HepG2 (cell line): ENCODE measurements around a stretch of chr10.

- RRBS, 2 experiments: no CpG with 5 or more reads among the region's 7 CpGs
CAGE:
- cytosol, long polyA minus RNA: no peak
- cytosol, long polyA plus RNA: no peak
- long polyA plus RNA: no peak
- nucleus, long polyA minus RNA: no peak
- nucleus, long polyA plus RNA: no peak
Observed at GRCh38 chr10:62384037-62384705, 10.0 kb downstream of the ZNF365 start.

- RRBS, 2 experiments: 27 to 38% methylated on average over 10 of the region's 39 CpGs
CAGE:
- cytosol, long polyA minus RNA: no peak
- cytosol, long polyA plus RNA: no peak
- long polyA plus RNA: no peak
- nucleus, long polyA minus RNA: no peak
- nucleus, long polyA plus RNA: no peak
Observed at GRCh38 chr10:62815608-62816239, 442 bp downstream of the EGR2 start.

- RRBS, 2 experiments: no CpG with 5 or more reads among the region's 6 CpGs
CAGE:
- cytosol, long polyA minus RNA: no peak
- cytosol, long polyA plus RNA: no peak
- long polyA plus RNA: no peak
- nucleus, long polyA minus RNA: no peak
- nucleus, long polyA plus RNA: no peak
Observed at GRCh38 chr10:62911634-62912106, 95.5 kb upstream of the EGR2 start.

GRCh38 chr10:63207172-63207935 is 74.2 kb downstream of the NRBF2 start:
- RRBS, 2 experiments: no CpG with 5 or more reads among the region's 9 CpGs
CAGE:
- cytosol, long polyA minus RNA: no peak
- cytosol, long polyA plus RNA: no peak
- long polyA plus RNA: no peak
- nucleus, long polyA minus RNA: no peak
- nucleus, long polyA plus RNA: no peak

- RRBS, 2 experiments: no CpG with 5 or more reads among the region's 4 CpGs
CAGE:
- cytosol, long polyA minus RNA: no peak
- cytosol, long polyA plus RNA: no peak
- long polyA plus RNA: no peak
- nucleus, long polyA minus RNA: no peak
- nucleus, long polyA plus RNA: no peak
Observed at GRCh38 chr10:63213517-63214174, 80.5 kb downstream of the NRBF2 start.

- RRBS, 2 experiments: no CpG with 5 or more reads among the region's 13 CpGs
CAGE:
- cytosol, long polyA minus RNA: no peak
- cytosol, long polyA plus RNA: no peak
- long polyA plus RNA: no peak
- nucleus, long polyA minus RNA: no peak
- nucleus, long polyA plus RNA: no peak
Observed at GRCh38 chr10:63214637-63216070, 82.0 kb downstream of the NRBF2 start.

DNA sequence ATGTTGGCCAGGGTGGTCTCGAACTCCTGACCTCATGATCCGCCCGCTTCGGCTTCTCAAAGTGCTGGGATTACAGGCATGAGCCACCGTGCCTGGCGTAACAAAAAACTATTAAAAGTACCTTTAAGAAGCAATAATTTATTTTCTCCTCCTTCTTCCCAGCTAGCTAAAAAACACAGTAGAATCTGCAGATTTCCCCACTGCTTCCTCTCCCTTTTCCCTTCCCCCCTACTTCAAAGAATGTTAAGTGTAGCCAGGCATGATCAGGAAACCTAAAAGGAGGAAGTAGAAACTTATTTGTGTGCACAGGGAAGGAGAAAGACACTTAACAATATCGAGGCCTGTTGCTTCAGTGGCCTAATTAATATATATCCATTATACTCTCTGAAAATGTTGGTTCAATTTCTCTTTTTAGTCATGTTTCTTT is 127.7 kb downstream of the NRBF2 start:
- RRBS, 2 experiments: no CpG with 5 or more reads among the region's 7 CpGs
CAGE:
- cytosol, long polyA minus RNA: no peak
- cytosol, long polyA plus RNA: no peak
- long polyA plus RNA: no peak
- nucleus, long polyA minus RNA: no peak
- nucleus, long polyA plus RNA: no peak

DNA sequence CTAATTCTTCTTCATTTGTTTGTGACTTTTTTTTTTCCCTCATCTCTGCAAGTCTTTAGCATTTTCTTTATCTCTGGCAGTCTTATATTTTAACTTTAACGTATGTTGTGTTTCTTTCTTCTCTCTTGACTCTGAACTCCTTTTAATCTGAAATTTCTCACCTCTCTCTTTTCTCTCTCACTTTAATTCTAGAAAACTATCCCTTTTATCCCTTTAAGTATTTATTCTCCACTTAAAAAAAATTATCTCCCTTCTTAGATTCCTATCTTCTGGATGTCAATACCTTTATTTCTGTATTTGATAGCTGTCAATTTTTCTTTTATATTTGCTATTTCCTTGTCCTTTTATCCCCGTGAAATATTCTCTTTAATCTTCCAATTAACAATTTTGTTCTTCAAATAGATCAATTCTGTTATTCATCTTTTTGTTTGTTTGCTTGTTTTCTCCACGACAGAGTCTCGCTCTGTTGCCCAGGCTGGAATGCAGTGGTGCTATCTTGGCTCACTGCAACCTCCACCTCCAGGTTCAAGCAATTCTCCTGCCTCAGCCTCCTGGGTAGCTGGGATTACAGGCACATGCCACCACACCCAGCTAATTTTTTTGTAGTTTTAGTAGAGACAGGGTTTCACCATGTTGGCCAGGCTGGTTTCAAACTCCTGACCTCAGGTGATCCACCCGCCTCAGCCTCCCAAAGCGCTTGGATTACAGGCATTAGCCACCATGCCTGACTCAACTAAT is 146.3 kb downstream of the JMJD1C start:
- RRBS, 2 experiments: no CpG with 5 or more reads among the region's 6 CpGs
CAGE:
- cytosol, long polyA minus RNA: no peak
- cytosol, long polyA plus RNA: no peak
- long polyA plus RNA: no peak
- nucleus, long polyA minus RNA: no peak
- nucleus, long polyA plus RNA: no peak

- RRBS, 2 experiments: no CpG with 5 or more reads among the region's 3 CpGs
CAGE:
- cytosol, long polyA minus RNA: no peak
- cytosol, long polyA plus RNA: no peak
- long polyA plus RNA: no peak
- nucleus, long polyA minus RNA: start-site peak on the minus strand at chr10:63379534-63379597, 102 reads
- nucleus, long polyA plus RNA: no peak
Observed at GRCh38 chr10:63379119-63379845, 86.5 kb downstream of the JMJD1C start.

- RRBS, 2 experiments: no CpG with 5 or more reads among the region's 2 CpGs
CAGE:
- cytosol, long polyA minus RNA: no peak
- cytosol, long polyA plus RNA: no peak
- long polyA plus RNA: no peak
- nucleus, long polyA minus RNA: no peak
- nucleus, long polyA plus RNA: no peak
Observed at GRCh38 chr10:63486565-63487158, 20.9 kb upstream of the JMJD1C start.

DNA sequence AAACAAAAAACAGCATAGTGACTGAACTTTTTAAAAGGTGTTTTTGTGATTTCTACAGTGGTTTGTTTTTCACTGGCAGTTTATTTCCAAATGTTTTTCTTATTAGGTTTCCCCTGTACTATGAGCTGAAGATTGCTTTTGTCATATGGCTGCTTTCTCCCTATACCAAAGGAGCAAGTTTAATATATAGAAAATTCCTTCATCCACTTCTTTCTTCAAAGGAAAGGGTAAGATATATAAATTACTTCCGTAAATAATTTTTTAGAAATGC is 76.7 kb downstream of the REEP3 start:
- RRBS, 2 experiments: no CpG with 5 or more reads among the region's 1 CpG
CAGE:
- cytosol, long polyA minus RNA: no peak
- cytosol, long polyA plus RNA: no peak
- long polyA plus RNA: no peak
- nucleus, long polyA minus RNA: no peak
- nucleus, long polyA plus RNA: no peak

DNA sequence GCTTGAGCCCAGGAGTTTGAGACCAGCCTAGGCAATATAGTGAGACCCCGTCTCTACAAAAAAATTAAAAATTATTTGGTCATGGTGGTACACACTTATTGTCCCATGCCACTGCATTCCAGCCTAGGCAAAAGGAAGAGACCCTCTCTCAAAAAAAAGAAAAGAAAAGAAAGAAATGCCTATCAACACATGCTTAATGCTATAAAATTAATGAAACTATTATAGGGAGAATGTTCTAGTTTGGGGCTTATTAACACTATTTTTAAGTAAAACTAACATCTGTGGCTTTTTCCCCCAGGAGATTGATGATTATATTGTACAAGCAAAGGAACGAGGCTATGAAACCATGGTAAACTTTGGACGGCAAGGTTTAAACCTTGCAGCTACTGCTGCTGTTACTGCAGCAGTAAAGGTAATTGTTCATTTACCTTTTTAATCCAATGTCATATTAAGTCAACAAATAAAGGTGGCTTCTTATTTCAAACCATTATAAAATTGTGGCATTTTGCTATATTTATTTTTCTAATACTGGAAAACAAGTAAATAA is 77.7 kb downstream of the REEP3 start:
- RRBS, 2 experiments: no CpG with 5 or more reads among the region's 3 CpGs
CAGE:
- cytosol, long polyA minus RNA: no peak
- cytosol, long polyA plus RNA: no peak
- long polyA plus RNA: no peak
- nucleus, long polyA minus RNA: no peak
- nucleus, long polyA plus RNA: no peak

GRCh38 chr10:63712257-63712672 is 191.1 kb downstream of the REEP3 start:
- RRBS, 2 experiments: no CpG with 5 or more reads among the region's 4 CpGs
CAGE:
- cytosol, long polyA minus RNA: no peak
- cytosol, long polyA plus RNA: no peak
- long polyA plus RNA: no peak
- nucleus, long polyA minus RNA: no peak
- nucleus, long polyA plus RNA: no peak

GRCh38 chr10:64170819-64171246 is 649.6 kb downstream of the REEP3 start:
- RRBS, 2 experiments: 98% methylated on average over 4 of the region's 35 CpGs; no CpG with 5 or more reads in 1 of the 2 experiments
CAGE:
- cytosol, long polyA minus RNA: no peak
- cytosol, long polyA plus RNA: no peak
- long polyA plus RNA: no peak
- nucleus, long polyA minus RNA: no peak
- nucleus, long polyA plus RNA: no peak

- RRBS, 2 experiments: no CpG with 5 or more reads among the region's 3 CpGs
CAGE:
- cytosol, long polyA minus RNA: no peak
- cytosol, long polyA plus RNA: no peak
- long polyA plus RNA: no peak
- nucleus, long polyA minus RNA: no peak
- nucleus, long polyA plus RNA: no peak
Observed at GRCh38 chr10:66717541-66717893, 208.3 kb upstream of the LRRTM3 start.

- RRBS, 2 experiments: no CpG with 5 or more reads among the region's 21 CpGs
CAGE:
- cytosol, long polyA minus RNA: no peak
- cytosol, long polyA plus RNA: no peak
- long polyA plus RNA: no peak
- nucleus, long polyA minus RNA: no peak
- nucleus, long polyA plus RNA: no peak
Observed at GRCh38 chr10:66927889-66928342, 2.1 kb downstream of the LRRTM3 start.

DNA sequence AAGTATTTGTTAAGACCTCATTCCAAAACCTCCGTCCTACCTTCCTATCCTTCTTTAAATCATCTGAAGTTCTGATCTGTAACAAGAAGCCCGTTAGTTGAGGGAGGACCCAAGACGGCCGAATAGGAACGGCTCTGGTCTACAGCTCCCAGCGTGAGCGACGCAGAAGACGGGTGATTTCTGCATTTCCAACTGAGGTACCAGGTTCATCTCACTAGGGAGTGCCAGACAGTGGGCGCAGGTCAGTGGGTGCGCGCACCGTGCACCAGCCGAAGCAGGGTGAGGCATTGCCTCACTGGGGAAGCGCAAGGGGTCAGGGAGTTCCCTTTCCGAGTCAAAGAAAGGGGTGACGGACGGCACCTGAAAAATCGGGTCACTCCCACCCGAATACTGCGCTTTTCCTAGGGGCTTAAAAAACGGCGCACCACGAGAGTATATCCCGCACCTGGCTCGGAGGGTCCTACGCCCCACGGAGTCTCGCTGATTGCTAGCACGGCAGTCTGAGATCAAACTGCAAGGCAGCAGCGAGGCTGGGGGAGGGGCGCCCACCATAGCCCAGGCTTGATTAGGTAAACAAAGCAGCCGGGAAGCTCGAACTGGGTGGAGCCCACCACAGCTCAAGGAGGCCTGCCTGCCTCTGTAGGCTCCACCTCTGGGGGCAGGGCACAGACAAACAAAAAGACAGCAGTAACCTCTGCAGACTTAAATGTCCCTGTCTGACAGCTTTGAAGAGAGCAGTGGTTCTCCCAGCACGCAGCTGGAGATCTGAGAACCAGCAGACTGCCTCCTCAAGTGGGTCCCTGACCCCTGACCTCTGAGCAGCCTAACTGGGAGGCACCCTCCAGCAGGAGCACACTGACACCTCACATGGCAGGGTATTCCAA is 308.8 kb downstream of the CTNNA3 start:
- RRBS, 2 experiments: no CpG with 5 or more reads among the region's 35 CpGs
CAGE:
- cytosol, long polyA minus RNA: no peak
- cytosol, long polyA plus RNA: no peak
- long polyA plus RNA: no peak
- nucleus, long polyA minus RNA: no peak
- nucleus, long polyA plus RNA: no peak

DNA sequence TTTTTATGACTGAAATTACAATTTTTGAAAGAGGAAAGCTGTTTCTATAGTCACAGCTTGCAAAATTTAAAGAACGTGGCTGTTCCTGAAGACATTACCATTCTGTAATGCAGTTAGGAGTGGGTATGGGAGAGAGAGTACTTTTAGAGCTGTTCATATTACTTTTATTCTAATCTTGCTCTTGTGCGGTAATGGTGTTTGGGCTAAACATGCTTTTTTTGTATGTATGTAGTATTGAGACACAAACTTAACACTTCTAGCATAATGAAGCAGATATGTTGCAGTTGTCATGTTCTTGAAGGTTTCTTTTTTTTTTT is 1.1 kb downstream of the SIRT1 start:
- RRBS, 2 experiments: no CpG with 5 or more reads among the region's 2 CpGs
CAGE:
- cytosol, long polyA minus RNA: no peak
- cytosol, long polyA plus RNA: no peak
- long polyA plus RNA: no peak
- nucleus, long polyA minus RNA: no peak
- nucleus, long polyA plus RNA: no peak

DNA sequence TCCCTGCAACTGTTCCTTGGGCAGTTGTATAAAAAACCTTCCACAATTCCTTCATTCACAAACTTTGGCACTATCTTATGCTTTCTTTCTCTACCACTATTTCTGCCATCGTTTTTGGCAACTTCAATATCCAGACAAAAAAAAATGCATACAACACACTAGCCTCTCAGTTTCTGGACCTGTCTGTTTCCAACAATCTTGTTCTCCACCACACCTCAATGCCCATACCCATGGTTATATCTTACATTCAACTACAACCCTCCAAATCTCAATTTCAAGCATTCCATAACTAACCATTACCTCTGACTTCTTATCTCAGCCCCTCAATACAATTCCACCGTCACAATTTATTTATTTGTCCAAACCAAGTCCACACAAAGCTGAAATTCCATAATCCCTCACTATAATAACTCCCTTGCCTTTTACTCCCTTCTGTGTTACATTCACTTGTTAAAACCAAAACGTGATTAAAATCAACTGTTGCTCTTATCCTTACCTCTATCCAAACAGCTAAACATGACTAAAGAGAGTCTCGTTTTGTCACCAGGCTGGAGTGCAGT is 67.4 kb downstream of the SIRT1 start:
- RRBS, 2 experiments: no CpG with 5 or more reads among the region's 4 CpGs
CAGE:
- cytosol, long polyA minus RNA: no peak
- cytosol, long polyA plus RNA: no peak
- long polyA plus RNA: no peak
- nucleus, long polyA minus RNA: no peak
- nucleus, long polyA plus RNA: no peak

- RRBS, 2 experiments: no CpG with 5 or more reads among the region's 15 CpGs
CAGE:
- cytosol, long polyA minus RNA: no peak
- cytosol, long polyA plus RNA: no peak
- long polyA plus RNA: no peak
- nucleus, long polyA minus RNA: no peak
- nucleus, long polyA plus RNA: no peak
Observed at GRCh38 chr10:68073661-68074509, 1.2 kb downstream of the HERC4 start.